Measurements from ENCODE around the genes KLHL14, ASXL3 and C18orf21.

DNA sequence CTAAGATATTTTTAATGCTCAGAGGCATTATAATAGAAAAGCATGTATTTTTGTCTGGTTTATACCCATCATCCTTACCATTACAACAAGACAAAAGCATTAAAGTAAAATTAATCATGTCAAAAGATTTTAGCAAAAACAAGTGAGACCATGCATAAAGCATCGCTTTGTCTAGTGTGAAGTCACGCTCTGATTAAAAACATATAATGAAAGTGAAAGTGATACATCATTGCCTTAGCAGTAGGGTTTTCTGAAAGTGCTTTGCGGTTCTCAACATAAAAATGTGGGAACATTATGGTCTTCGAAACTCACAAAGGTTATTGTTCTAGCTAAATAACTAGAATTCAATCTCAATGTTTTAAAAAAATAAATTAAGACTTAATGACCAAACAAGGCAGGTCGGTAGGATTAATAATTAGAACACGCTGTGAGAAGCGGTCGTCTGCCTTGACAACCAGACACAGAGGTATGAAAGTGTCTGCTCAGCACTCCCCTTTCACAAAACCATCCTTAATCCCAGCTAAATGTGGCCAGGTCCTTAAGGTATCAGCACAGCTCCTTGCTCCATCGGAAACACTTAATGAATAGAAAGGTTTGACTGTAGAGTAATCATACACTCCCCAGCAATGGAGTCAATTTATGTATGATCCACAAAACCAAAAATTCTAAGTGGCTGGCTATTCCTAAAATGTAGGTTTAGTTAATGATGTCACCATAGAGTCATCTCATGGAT lies 42.2 kb downstream of the KLHL14 start:
- RRBS: no CpG with 5 or more reads among the region's 9 CpGs

- RRBS: no CpG with 5 or more reads among the region's 41 CpGs
Observed at GRCh38 chr18:32771238-32771879, 1.5 kb downstream of the KLHL14 start.

- RRBS: no CpG with 5 or more reads among the region's 15 CpGs
Observed at GRCh38 chr18:32772829-32773564, at the start of gene KLHL14. KLHL14 (minus strand) TSS chr18:32773023.

- RRBS: no CpG with 5 or more reads among the region's 8 CpGs
Observed at GRCh38 chr18:32802893-32803926, 30.4 kb upstream of the KLHL14 start.

GRCh38 chr18:32998814-32999213 lies 226.0 kb upstream of the KLHL14 start:
- RRBS: no CpG with 5 or more reads among the region's 2 CpGs

- RRBS: 4% methylated on average over 13 of the region's 125 CpGs
Observed at GRCh38 chr18:33577540-33578707, at the start of gene ASXL3. ASXL3 (plus strand) TSS chr18:33578219.

- RRBS: 24% methylated on average over 31 of the region's 56 CpGs
Observed at GRCh38 chr18:33578708-33579177, 724 bp downstream of the ASXL3 start.

DNA sequence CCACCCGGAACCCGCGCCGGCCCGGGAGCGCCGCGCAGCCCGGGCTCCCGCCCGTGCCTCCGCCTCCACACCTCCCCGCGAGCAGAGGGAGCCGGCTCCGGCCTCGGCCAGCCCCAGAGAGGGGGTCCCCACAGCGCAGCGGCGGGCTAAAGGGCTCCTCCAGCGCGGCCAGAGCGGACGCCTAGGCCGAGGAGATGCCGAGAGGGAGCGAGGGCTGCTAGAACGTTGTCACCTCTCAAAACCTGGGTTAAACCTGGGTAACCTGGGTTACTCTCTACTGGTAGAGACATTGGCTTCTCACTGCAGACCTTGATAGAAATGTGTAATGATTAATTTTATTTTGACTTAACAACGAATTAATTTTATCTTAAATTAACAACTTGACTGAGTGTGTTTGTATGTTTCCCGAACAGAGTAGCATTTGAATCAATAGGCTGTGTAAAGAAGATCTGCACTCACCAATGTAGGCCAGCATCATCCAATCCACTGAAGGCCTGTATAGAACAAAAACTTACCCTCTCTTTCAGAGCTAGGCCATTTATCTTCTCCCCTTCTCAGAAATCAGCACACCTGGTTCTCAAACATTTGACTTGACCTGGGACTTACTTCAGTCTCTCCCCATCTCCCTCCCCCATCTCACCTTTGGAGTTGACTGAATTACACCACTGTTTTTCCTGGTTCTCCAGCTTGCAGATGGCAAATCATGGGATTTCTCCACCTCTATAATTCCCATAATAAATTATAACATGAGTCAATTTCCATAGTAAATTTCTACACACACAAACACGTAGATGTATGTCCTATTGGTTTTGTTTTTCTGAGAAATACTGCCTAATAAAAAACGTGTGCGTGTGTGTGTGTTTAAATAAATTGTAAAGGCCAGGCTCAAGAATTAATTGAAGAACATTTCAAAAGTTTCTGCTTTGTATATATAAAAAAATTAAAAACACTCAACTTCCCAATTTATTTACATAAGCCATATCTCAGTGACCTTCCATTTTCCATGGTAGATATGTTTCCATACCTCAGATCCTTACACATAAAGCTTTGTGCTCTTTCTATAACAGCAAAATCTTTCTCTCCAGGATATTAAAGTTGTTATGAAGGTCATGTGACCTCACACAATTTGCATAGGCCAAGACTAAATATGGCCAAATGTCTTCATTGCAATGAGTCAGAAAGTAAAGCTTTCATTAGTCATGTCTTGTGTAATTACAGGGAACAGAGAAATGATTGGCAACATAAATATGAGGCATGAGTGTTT lies 243.0 kb downstream of the ASXL3 start:
- RRBS: no CpG with 5 or more reads among the region's 33 CpGs

DNA sequence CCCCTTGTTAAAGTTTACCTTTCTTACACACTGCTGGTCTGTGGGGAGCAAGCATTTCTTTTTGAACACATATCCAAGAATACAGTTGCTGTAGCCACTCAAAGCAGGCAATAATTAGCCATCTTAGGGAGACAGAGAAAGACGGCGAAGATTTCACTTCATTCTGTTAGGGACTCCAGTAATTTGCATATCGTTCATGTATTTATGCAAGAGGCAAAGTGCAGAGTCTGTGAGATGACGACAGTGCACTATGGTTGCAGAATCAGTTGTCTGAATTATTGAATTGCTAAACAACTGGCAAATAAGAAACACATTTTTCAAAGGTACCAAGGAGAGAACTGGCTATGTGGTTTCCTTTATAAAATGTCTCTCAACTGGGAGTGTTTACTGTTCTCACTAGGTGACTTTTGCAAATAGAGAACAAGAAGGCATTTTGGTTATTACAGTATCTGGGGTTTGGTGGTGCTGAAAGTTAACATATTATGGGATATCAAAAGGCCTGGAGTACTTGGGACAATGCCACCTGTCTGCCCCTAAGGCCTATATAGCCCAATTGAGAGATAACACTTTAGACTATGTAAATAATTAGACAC lies 103.2 kb downstream of the NOL4 start:
- RRBS: no CpG with 5 or more reads among the region's 4 CpGs

- RRBS: no CpG with 5 or more reads among the region's 4 CpGs
Observed at GRCh38 chr18:34660147-34660912, 49.8 kb upstream of the DTNA start.

- RRBS: no CpG with 5 or more reads among the region's 7 CpGs
Observed at GRCh38 chr18:34928252-34928868, 112.9 kb upstream of the MAPRE2 start.

GRCh38 chr18:35343722-35344261 lies 428 bp downstream of the ZNF24 start:
- RRBS: 1% methylated on average over 13 of the region's 40 CpGs

DNA sequence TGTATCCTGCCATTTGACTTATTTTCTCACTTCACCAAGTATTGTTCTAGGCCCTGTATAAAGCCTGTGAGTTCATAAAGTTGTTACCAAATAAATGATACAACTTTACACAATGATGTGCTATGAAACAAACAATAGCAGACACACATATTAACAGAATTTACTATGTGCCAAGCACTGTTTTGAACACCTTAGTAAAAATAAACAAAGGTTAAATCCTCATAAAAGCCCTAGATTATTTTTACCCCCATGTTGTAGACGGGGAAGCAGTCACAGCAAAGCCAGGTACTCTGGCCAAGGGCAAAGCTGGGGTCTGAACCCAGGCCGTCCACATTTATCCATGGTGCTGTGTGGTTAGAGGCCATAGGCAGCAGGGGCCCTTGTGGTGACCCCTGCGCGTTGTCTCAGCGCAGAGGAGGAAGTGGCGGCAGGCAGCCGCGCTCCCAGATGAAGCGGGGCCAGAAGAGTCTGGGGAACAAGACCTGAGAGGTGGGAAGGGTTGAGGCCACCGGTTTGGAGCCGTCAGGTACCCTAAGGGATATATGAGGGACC lies 910 bp downstream of the ZNF396 start:
- RRBS: no CpG with 5 or more reads among the region's 11 CpGs

DNA sequence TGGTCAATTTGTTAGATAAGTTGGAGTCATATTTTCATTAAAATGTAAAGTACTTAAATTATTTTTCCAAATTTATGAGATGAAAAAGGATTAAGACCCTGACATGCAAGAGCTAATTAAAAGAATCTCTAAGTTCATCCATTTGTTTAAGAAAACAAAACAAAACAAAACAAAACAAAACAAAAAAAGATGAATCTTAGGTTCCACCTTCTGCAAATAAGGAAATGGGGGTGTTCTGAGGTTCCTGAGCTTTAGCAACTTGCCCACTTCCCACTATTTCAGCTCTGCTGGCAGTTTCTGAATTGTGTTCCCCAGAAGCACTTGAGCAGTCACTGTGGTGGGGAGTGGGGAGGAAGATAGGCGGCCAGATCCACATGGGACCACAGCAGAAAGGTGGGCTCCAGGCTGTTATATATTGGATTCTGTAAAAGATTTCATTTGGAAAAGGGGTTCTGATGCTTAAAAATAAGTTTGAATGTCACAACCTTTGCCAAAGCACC lies 20.3 kb downstream of the INO80C start:
- RRBS: no CpG with 5 or more reads among the region's 1 CpG

GRCh38 chr18:35478981-35479648 lies 18.6 kb downstream of the INO80C start:
- RRBS: no CpG with 5 or more reads among the region's 6 CpGs

DNA sequence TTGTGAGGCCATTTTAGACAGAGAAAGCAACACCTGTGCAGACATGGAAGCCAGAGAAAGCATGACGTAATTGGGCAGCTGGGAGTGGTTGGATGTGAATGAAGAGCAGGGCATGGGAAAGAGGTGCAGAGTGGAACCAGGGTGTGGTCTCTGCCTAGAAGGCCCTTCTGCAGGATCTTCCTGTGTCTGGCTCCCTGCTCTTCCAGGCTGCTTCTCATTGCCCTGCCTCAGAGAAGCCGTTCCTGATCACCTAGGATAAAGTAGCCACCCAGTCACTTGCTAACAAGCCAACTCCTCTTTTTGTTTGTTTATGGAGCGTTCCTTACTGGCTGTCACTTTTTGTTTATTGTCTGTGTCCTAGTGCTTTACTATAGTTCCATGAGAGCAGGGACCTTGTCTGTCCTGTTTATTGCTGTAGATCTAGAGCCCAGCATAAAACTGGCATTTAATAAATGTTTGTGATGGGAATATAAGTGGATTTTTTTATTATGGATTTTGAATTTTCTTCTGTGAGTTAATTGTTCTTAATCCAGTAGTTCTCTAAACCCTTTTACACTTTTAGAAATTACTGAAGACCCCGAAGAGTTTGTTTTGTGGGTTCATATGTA lies 28.6 kb downstream of the GALNT1 start:
- RRBS: no CpG with 5 or more reads among the region's 4 CpGs

GRCh38 chr18:35616709-35617418 lies 35.3 kb downstream of the GALNT1 start:
- RRBS: no CpG with 5 or more reads among the region's 6 CpGs

DNA sequence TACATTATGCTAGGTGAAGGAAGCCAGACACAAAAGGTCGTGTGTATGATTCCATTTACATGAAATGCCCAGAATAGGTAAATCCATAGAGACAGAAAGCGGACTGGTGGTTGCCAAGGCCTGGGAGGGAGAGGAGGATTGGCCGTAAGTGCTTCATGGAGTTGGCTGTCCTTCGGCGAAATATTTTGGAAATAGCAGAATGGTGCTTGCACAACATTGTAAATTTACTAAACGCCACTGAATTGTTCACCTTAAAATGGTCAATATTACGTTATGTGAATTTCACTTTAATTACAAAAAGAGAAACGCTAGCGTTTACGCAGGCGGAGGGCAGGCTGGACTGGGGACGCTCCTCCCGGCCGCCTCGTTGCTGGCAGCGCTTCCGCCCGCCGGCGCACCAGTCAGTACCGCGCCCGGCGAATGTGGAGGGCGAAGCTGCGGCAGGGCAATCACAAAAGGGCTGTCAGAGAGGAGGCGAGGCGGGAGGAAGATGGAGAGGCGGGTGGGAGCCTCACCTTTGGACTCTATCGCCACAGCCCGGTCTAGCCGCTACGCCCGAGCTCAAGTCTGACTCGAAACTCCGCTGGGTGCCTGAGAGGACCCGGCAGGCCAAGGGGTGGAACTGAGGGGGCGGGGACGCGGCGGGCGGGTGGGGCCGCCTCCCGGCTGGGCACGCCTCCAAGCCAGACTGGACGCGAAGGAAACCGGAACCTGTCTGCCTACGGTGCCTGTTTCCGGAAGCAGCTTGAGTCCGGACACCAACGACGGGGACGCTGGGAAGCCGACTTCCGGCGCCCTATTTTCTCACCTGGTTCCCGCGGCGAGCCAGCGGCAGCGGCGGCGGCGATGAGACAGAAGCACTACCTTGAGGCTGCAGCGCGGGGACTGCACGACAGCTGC lies at the start of gene C18orf21:
TSS of gene C18orf21 (plus strand) at position 797 of the 900 bp plus-strand sequence.
- RRBS: 1% methylated on average over 34 of the region's 68 CpGs

GRCh38 chr18:36144012-36144358 lies 14.3 kb downstream of the ELP2 start:
- RRBS: no CpG with 5 or more reads among the region's 2 CpGs

DNA sequence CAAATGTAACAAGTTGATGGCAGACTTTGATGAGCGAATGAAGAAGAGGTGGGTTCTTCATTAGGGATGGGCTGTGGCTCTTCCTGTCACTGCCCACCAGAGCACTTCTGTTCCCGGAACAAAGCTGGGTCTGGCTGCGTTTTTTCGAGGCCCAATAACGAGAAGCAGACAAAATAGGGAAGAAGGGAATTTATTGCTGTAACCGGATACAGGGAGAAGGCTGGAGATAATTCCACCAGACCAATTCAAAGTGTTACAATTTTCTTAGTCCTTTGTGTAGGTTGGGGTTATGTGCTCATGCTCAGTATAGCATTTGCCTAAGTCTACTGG lies 84.7 kb downstream of the FHOD3 start:
- RRBS: 47% methylated on average over 3 of the region's 6 CpGs